Measurements from ENCODE around the genes CCDC88C, TC2N and NDUFB1.

GRCh38 chr14:91397522-91397835, 20.1 kb downstream of the CCDC88C start:
- PRO-cap, result bidirectional peak, plus-strand start at chr14:91397686, minus-strand start at chr14:91397603

GRCh38 chr14:91411279-91411566, 6.4 kb downstream of the CCDC88C start:
- PRO-cap, result no peak

DNA sequence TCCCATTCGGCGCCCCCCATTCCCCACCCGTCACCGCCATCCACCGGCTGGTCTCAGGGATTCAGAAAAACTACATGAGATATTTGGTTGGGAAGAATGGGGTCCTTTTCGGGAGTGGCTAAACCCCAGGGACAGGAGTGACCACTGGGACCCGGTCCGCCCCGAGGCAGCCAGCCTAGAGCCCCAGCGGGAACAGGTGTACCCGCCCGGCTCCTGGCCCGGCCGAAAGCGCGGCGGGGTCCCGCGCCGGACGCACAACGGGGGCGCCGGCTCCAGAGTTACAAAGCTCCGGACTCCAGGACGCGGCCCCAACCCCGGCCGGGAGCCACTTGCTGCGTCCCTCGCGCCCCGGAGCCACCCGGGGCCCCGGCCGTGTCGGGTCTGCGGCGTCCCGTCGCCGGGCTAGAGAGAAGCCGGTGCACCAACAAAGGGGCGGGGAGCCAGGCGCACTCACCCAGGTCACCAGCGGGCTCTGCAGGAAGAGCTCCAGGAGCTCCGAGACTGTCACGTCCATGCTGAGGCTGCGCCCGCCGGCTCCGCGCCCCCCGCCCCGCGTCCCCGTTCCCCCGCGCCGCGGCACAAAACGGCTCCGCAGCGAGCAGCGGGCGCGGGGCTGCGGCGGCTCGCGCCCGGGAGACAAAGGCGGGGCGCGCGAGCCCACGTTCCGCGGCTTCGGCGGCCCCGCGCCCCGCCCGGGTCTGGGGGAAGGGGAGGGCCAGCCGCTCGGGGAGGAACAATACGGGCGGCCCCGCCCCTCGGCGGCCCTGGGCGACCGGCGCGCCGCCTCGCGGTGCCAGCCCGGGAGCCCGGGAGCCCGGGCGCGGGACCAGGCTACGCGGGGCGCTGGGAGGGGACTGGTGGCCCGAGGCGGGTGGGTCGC, at the start of gene CCDC88C:
Gene CCDC88C, minus strand, starts transcription at position 644 of the 880 bp plus-strand sequence.
- PRO-cap, result bidirectional peak, plus-strand start at position 801 of the sequence, minus-strand start at position 700 of the sequence

GRCh38 chr14:91759624-91760172, 27.8 kb upstream of the CATSPERB start:
- PRO-cap, result unidirectional peak, minus-strand start at chr14:91759899

GRCh38 chr14:91867332-91867969, at the start of gene TC2N:
Gene TC2N, minus strand, starts transcription at chr14:91867536.
- PRO-cap, result bidirectional peak, plus-strand start at chr14:91867647, minus-strand start at chr14:91867536

GRCh38 chr14:91875562-91876055, 8.3 kb upstream of the TC2N start:
- PRO-cap, result no peak

DNA sequence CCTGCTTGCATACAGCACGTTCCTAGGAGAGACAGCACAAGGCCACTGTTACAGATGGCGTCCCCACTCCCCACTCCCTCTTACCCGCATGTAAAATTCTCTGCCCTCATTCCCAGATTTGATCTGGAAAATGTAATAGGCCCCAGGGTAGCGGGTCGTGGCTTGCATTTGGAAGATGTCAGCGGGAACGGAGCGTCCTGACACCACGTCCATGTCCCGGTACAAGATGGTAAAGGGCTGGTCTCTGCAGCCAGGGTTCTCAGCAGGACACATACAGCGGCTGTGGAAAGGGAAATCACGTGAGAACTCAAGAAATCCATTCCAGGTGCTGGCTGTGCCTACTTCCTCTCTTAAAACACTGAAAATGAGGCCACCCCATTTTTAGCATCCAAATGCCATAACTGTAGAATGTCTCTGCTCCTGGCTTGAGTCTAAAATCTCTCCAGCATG, 10.1 kb upstream of the TC2N start:
- PRO-cap, result no peak

- PRO-cap, result bidirectional peak, plus-strand start at chr14:91947806, minus-strand start at chr14:91947430
Measured at GRCh38 chr14:91947759-91948397, 384 bp upstream of the FBLN5 start.

GRCh38 chr14:92038975-92039953, 595 bp downstream of the TRIP11 start:
- PRO-cap, result no peak

DNA sequence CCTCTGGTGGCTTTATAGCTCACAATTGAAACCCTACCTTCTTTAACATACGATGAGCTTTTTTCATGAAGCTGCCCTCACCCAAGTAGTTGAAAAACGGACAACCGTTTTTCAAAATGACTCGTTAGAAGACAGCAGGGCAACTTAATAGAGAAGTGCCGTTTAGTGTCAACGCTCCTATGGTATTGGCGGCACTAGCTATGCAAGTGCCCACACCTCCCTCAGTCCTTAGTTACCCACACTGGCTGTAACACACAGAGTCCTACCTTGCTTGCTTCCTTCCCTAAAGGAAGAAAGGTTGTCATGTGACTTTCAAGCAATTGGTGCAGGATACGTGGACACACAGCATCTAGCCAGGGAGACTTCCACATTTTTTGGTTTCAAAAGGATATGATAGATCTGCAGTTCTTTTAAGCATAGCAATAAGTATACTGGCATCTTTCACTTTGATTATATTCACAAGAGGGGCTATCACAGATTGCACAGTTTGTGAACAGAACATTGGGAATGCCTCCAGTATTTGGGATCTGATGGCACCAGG, 825 bp upstream of the TRIP11 start:
- PRO-cap, result bidirectional peak, plus-strand start at position 319 of the sequence, minus-strand start at position 243 of the sequence

DNA sequence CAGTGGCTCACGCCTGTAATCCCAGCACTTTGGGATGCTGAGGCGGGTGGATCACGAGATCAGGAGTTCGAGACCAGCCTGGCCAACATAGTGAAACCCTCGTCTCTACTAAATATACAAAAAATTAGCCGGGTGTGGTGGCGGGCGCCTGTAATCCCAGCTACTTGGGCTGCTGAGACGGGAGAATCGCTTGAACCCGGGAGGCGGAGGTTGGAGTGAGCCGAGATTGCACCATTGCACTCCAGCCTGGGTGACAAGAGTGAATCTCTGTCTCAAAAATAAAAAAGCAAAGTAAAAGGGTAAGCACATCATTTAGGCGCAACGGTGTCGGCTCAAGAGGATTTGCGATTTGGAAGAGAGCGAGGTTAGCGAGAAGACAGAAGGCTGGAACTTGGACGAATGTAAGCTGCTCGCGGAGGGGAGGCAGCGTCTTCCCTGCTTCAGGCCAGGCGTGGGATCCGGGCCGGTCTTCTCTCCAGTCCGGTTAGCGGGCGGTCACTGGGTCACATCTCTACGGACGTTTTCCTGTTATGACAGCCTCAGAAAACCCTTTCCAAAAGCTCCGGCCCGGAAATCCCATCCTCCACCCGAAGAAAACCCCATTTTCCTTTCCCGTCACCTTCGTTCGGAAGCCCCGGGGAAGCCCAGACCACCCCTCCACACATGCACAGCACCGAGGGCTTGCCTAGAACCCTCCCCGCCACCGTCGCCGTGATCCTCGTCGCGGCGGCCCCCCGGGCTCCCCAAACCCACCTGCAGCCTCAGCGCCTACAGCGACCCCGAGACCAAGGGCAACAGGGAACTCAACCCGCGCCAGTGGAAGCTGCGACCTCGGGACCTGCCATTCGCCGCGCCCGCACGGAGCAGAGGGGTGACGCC, at the start of gene NDUFB1:
Gene NDUFB1, minus strand, starts transcription at position 818 of the 879 bp plus-strand sequence.
- PRO-cap, result unidirectional peak, plus-strand start at position 379 of the sequence; bidirectional peak, plus-strand start outside the sequence, minus-strand start at position 787 of the sequence

DNA sequence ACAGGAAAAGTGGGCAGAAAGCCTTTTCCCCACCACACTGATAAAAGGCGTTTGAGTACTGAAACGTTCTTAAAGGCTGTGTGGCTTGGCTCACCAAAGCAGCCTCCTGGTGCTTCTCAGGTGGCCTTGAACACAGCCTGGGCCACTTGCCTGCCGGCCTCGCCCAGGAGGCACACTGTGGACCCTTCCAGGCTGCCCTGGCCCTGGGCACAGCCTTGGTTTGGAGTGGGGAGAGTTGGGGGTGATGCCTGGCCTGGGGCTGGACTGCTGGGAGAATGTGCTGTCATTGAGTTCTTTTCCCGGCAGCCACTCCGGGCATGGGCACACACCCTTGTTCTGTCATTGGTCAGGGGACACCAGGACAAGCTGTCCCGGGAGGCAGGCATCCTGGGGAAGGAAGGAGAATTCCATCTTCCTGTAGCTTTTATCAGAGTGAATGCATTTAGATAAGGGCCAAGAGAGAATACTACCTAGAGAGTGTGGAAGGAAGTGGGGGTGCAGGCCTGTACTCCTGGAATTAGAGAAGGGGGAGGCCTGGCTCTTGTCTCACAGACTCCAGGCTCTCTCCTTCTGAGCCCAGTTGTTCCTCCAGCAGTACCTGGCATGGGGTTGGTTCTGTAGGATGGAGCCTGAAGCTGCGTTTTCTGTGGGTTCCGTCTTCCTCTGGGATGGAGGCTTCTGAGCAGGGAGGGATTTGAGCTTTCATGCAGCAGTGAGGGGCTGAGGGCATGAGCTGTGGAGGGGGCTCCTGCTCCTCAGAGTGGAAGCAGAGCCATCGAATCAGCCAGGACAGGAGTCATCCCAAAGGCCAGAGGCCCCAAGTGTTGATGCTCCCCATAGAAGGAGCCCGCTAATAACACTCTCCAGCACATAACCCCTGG, 61.7 kb upstream of the RIN3 start:
- PRO-cap, result no peak

GRCh38 chr14:92471908-92472339, 41.7 kb upstream of the RIN3 start:
- PRO-cap, result no peak

DNA sequence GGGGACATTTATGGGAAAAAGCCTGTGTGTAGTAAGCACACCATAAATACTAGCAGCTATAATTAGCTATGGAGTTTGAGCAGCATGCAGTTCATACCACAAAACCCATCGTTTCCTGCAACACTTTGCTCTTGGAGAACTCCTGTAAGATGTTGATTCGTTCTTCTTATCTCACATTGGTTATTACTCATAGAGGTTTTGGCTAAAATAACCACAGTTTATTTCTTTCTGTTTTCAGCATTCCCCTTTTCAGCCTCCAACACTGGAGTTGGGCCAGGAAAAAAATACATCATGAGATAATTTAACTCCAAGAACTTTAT, 72.6 kb downstream of the RIN3 start:
- PRO-cap, result no peak

DNA sequence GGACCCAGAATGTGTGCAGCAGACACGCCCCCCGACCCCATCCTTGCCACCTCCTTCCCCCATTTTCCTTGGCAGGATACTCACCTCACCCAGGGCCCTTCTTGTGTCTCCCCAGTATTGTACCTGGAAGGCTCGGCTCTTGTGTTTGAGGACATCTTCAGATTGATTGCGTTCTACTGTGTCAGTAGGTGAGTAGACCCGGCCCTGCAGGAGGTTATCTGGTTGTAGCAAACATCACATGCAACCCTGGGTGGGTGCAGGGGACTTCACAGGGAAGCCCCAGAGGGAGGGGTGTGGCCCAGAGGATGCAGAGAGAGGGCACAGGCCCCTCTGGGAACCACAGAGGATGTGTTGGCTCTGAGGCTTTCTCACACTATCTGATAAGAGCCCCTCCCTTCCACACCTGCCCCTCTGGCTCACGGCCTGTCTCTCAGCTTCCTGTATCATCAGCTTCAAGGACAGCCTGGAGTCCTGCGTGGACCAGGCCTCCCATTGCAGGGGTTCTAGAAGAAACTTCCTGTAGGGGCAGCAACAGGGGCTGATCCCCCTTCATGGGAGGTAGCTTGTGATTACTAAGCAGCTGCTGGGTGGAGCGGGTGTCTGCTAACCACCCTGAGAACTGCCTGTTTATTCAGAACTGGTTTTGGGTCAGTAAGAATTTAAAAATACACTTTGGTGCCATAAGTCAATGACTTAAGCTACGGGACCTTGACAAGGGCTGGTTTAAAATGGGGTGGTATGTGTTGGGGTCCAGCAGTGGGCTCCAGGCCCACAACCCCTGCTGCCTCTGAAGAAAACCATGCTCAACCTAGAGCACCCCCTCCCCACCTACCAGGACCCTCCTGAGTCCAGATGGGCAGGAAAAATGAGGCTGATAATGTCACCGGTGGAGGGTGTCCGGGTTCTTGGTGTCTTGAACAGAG, 102.0 kb downstream of the RIN3 start:
- PRO-cap, result no peak

GRCh38 chr14:92651146-92651837, 97.1 kb downstream of the LGMN start:
- PRO-cap, result unidirectional peak, plus-strand start at chr14:92651801

DNA sequence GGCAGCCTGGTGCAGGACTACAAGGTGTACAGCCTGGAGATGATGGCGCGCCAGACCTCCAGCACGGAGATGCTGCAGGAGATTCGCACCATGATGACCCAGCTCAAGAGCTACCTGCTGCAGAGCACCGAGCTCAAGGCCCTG, 95.7 kb downstream of the LGMN start:
- PRO-cap, result no peak

- PRO-cap, result no peak
Measured at GRCh38 chr14:92653042-92653271, 95.5 kb downstream of the LGMN start.

DNA sequence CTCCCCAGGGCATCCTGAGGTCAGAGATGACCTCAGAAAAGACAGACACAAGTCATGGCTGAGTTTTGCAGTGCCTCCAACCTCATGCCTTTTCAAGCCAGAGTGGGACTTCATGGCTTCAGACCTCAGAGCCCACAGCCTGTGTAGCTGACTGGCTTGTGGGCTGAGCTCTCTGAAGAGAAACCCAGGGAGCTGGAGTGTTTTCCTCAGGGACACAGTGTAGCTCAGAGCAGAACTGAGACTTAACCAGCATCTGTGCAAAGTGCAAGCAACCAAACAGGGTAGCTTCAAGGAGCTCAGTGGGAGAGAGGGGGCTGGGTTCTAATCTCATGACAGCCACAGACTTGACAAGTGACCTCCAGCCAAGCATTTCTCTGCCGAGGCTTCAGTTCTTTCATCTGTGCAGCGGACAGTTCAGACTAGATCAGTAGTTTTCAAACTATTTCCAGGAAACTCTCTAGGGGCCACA, 80.1 kb downstream of the LGMN start:
- PRO-cap, result no peak

- PRO-cap, result no peak
Measured at GRCh38 chr14:92671121-92671931, 77.1 kb downstream of the LGMN start.

Measured in left colon (tissue), 1 donor.